REH cell (cell line): ENCODE results near the gene KCNMB1.

GRCh38 chr5:168662134-168662897 is 83.1 kb upstream of the PANK3 start:
- PRO-cap, result no peak

- PRO-cap, result no peak
These were observed 102.4 kb upstream of the PANK3 start for GRCh38 chr5:168681458-168682000.

GRCh38 chr5:168683577-168684038 is 104.4 kb upstream of the PANK3 start:
- PRO-cap, result no peak

GRCh38 chr5:168842701-168843116 is 263.5 kb upstream of the PANK3 start:
- PRO-cap, result no peak

- PRO-cap, result no peak
These were observed 253.5 kb downstream of the SLIT3 start for GRCh38 chr5:169047206-169048043.

DNA sequence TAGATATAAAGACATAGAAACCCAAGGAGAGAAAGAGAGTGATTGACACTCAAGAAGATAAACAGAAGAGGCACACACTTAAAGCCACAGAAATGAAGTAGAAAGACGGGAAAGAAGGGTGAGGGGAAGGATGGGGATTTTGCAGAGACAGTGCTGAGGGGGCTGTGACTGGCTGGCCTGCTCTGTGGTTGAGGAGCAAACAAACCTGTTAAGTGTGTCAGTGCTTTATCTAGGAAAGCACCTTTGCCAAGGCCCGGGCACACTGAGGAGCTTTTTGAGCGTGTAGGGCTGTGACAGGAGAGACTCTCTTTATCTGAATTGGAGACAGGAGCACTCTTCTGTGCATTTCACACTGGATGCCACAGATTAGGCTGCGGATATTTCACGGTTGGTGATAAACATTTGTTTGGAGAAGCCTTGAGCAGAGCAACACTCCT is 109.1 kb downstream of the DOCK2 start:
- PRO-cap, result no peak

- PRO-cap, result no peak
These were observed 12.7 kb downstream of the C5orf58 start for GRCh38 chr5:170245513-170245864.

DNA sequence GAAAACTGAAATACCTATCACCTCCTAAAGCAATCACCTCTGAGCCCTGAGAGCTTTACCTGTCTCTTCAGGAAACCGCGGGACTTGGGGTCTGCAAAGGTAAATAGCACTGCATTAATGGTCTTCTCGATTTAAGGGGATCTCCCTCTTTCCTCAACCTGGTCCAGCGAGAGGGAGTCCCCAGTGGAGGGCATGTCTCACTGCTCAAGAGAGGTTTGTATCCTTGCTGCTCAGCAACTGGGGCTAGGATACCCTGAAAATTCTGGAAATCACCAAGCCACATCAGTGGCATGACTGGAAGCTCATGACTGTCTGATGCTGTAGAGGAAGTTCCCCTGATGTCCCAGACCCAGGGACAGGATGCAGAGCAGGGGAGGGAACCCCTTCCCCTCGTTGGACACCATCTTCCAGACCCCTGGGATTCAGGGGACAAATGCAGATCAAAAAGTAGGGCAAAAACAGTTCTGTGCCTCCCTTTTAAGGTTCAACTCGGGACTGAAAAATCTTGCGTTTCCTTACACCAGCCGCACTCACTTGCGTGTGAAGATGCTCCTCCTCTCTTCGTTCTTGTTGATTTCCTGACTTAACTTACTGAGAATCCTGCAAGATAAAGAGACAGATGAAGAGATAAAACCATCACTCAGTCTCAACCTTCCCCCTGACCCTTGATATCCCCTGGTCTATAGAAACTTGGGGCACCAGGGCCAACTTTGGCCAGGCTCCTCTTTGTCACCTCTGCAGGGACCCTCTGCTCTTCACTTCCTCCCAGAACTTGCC is 22.1 kb downstream of the LCP2 start:
- PRO-cap, result no peak

- PRO-cap, result no peak
These were observed 10.9 kb downstream of the LCP2 start for GRCh38 chr5:170286636-170287066.

DNA sequence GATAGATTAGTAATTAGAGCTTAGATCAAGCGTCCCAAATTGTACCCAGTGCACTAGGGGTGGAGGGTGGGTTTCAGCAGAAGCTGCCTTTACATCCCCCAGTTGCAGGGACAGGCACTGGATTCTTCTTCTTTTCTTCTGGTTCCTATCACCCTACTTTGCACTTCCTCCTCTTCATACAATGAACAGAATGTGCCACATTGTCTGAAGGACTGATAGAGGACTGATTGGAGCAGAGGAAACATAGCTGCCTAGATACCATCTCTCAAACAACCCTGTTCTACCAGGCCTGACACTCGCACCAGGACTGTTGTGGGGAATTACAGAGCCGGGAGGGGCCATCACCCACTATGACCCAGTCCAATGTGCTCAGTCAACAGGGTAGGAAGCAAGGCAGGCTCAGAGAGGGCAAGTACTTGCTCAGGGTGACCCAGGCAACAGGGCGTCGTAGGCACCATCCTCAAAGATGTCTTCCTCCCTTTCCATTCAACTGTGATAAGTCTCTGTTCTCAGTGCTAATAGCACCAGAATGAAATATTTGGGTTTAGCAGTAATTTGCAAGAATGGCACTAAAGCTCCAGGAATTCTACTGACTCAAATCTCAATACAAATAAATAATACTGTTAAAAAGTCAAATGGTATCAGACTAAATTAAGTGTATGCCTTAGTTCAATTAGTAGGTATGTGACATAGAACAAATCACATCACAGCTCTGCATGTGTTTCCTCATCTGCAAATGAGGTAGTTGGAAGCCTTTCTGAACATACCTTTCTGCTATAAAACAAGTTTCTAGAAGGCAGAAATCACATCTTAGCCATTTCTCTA is 6.0 kb downstream of the LCP2 start:
- PRO-cap, result no peak

DNA sequence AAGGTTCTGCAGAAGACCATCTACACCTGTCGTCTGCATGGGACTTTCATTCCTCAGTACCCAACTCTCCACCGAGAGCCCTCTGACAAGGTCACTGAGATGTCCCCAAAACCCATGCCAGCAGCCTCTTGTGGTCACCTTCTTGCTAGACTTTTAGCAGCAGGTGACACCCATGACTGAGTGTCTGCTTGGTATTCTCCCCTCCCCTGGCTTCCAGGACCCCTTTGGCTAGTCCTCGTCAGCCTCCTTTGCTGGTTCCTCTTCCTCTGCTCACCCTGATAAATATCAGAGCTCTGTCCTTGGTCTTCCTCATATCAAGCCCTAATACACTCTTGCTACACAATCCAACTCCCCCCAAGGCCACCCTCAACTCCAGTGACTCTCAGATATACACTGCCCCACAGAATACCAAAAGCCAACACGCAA is 30.1 kb upstream of the LCP2 start:
- PRO-cap, result no peak

DNA sequence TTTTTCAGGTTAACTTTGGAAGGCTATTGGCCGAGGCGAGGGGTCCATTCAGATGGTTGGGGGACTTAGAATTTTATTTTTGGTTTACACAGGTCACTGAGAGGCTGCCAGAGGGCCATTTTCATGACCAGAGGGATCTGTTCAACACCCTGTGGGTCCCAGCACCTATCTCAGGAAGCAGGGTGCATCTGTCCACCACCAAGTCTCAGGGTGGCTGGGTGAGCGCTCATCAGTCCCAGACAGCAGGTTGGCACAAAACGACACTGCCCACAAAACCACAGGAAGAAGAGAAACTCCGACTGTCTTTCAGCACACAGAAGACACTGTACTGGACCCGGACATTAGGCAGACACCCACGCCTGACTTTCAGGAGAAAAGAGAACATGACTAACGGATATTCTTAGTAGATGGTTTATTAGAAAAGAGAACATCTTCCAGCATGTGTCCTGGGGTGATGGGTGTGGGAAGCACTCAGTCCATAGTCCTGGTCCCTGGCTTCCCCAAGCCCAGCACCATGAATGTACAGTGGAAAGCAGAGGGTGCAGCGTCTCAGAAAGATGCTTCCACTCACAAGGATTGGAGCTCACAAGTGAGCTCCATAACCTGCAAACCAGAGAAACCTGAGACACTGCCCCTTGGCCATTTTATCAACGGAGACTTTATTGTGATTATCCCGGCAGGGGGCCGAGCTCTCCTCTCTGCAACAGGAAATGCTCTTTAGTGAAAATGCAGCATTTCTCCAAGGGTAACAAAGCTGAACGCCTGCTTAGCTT is 35.7 kb upstream of the LCP2 start:
- PRO-cap, result no peak

GRCh38 chr5:170361635-170362196 is 27.5 kb downstream of the KCNMB1 start:
- PRO-cap, result no peak

GRCh38 chr5:170385985-170386554 is 3.1 kb downstream of the KCNMB1 start:
- PRO-cap, result no peak

DNA sequence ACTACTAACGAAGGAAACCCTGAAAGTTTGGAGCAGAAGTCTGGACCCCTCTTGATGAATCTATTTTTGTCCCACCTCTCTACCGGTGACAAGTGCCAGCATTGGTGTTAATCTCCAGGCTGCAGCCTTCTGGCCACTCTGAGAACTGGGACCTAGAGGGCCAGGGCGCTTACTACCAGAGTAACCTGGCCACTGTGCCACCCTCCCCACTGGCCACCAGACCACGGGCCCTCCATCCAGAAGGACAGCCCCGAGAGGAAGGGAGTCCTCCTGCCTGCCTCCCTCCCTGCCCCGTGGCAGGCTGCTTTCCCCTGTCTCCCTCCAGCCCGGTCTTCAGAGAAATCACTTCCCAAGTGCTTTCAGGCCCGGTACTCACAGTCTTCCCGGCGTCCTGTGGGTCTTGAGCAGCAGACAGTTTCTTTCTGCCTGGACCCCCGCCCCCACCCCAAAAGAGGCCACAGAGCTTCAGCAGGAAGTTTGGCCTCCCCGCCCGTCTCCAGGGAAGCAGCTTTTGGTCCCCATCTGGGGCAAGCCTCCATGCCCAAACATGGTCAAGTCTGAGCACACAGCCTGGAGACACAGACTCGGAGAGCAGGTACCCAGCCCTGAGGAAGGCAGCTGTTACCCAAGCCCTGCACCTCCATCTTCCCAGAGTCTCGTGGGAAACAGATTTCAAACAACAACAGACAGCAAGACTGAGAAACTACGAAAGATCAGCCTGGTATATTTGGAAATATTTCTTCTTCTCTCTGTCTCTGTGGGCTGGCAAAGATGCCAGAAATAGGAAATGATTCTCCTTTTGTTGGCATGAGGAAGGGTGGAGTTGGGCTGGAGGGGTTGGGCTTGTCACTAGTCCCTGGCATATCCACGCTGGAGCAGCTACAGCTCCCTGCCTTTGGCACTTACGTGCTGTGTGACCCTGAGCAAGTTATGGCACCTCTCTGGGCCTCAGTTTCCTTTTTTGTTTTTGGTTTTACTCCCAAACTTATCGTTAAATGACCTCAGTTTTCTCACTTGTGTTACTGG is at the start of gene KCNMB1:
Gene KCNMB1 (minus strand): TSS at position 485 of the 1,026 bp plus-strand sequence.
- PRO-cap, result unidirectional peak, plus-strand start at position 136 of the sequence; bidirectional peak, plus-strand start at position 564 of the sequence, minus-strand start at position 413 of the sequence; bidirectional peak, plus-strand start at position 849 of the sequence, minus-strand start at position 660 of the sequence

- PRO-cap, result no peak
These were observed 15.2 kb upstream of the KCNMB1 start for GRCh38 chr5:170404397-170404820.

DNA sequence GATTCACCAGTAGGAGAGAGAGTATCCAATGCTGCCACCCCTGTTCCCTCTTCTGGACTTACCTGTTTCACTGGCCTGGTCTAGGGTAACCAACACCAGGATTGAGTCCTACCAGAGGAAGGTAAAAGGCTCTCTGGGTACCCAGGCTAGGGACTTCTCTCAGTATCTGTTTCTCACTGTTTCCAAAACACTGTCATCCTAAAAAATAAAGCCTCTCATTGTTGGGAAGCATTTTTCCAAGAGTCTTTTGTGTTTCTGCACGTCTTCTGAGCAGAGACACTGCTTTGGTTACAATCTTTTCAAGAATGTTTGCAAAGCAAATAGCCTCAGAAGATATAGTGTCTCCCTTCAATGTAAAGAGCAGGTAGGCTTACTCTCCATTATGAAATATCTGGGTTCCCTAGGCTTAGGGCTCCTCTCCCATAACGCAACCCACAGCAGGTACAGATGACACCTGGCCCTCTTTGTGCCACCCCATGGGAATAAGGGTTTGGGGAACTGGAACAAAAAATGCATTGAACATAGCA is 30.0 kb upstream of the GABRP start:
- PRO-cap, result no peak

- PRO-cap, result no peak
These were observed 26.5 kb upstream of the GABRP start for GRCh38 chr5:170756849-170757681.

GRCh38 chr5:170767395-170768091 is 16.0 kb upstream of the GABRP start:
- PRO-cap, result no peak

DNA sequence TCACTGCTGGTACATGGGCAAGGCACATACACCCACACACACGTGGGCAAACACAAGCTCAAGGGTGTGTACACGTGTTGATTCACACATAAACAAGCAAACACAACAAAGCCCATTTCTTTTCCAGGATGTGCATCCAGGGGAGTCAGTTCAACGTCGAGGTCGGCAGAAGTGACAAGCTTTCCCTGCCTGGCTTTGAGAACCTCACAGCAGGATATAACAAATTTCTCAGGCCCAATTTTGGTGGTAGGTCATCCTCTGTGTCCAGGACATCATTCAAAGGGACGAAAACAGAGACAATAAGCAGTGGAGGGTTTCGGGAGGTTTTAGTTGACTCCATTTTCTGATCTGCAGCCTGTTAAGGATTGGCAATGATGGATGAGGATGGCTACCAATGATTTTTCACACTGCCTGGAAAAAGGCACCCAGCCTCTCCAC is 5.5 kb downstream of the GABRP start:
- PRO-cap, result no peak